ENCODE measurements around a stretch of chr19.

- CAGE, long polyA plus RNA = no peak
- RRBS = 86% methylated on average over 8 of the region's 11 CpGs
Measured at GRCh38 chr19:4447268-4447724, 10.3 kb downstream of the UBXN6 start.

DNA sequence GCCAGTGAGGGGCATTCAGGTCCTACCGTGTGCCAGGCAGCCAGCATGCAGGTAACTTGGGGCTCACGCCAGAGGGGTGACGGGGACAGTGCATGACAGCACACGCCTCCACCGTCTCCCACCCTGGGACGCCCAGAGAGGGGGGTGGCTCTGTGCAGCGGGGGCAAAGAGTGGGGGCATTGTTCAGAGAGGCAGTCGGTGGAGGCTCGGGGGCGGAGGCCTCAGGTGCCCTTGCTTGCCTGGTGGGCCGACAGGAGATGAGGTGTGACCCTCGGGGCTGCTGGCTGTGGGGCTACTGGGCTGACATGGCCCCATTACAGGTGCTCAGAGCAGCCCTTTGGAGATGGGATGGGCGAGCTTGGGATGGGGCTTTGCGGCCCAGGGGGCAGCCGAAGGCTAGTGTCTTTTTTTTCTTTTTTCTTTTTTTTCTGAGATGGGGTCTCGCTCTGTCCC lies 18.4 kb downstream of the PLIN4 start:
- CAGE, long polyA plus RNA = no peak
- RRBS = no CpG with 5 or more reads among the region's 16 CpGs

GRCh38 chr19:4525518-4526094 lies 7.3 kb upstream of the PLIN4 start:
- CAGE, long polyA plus RNA = no peak
- RRBS = 70% methylated on average over 4 of the region's 26 CpGs

DNA sequence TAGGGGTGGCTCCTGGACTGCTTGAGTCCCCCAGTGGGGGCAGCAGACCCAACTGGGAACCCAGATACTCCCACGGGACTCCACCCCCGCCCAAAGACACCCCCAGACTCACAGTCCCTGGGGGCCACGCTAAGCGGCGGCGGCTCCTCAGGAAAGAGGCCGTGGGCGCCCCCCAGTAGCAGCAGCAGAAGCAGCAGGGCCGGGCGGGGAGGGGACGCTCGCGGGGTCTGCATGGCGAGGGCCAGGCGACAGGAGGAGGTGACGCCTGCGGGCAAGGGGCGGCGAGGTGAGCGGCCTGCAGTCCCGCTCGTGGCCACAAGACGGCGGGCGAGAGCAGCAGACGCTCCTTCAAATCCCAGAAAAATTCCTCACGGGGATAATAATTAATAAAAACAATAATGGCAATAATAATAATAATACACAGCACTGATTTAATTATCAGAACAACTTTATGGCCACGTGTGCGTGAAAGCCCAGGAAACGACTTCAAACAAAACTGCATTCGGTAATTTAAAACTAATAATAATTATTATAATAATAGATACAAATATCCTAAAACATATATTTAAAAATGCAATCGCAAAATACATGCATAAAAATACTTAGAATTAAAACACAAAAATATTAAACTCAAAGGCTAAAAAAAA lies 1.1 kb downstream of the SEMA6B start:
- CAGE, long polyA plus RNA = no peak
- RRBS = no CpG with 5 or more reads among the region's 32 CpGs

- CAGE, long polyA plus RNA = no peak
- RRBS = no CpG with 5 or more reads among the region's 31 CpGs
Measured at GRCh38 chr19:4640592-4641581, 1.6 kb downstream of the TNFAIP8L1 start.

GRCh38 chr19:4705232-4706303 lies 18.1 kb downstream of the DPP9 start:
- CAGE, long polyA plus RNA = no peak
- RRBS = no CpG with 5 or more reads among the region's 26 CpGs

DNA sequence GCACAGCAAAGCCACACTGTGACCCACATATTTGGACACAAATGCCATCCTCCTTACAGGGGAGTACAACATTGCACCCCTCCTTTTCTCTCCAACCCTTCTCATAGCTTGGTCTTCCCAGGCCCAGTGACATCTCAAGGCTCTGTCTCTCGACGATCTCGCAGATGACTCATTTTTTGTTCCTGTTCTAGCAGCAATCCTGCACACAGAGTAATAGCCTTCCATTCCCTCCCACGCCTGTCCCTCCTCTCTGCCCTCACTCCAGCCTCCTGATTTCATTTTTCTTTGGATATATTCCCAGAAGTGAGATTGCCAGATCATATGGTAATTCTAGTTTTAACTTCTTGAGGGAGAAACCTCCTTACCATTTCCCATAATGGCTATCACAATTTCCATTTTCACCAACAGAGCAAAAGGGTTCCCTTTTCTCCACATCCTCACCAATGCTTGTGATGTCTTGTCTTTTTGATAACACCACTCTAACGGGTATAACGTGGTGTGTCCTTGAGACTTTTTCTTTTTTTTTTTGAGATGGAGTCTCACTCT lies 21.2 kb upstream of the DPP9 start:
- CAGE, long polyA plus RNA = no peak
- RRBS = no CpG with 5 or more reads among the region's 6 CpGs

DNA sequence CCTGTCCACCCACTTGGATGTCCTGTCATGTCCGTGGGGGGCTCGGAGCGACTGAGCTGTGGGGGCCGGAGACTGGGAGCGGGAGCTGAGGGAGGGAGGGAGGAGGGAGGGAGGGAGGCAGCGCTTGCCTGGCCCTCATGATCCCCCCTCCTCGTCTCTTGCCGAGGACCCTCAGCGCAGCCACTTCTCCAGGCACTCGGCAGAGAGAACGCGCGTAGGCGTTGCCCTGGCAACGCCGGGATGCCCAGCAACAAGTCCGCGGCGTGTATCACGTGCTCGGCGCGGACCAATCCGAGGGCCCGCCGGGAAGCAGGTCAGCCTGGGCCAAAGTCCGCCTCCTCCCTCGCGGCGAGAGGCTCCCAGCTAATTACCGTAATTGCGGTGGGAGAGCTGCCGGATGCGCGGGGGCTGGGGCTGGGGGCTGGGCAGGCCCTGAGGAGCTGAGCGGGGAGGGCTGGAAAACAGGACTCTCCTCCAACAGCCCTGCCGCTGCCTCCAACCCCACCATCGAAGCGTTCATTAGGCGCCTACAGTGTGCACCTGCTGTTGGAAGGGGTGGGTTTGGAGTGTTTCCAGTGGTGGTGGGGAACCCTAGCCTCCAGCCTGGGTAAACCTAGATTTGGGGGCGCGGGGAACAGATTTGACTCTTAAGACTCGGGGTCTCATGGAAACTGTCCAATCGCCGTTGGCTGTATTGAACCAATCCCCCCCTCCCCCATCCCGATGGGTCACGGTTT lies 31.7 kb upstream of the FEM1A start:
- CAGE, long polyA plus RNA = no peak
- RRBS = 1% methylated on average over 15 of the region's 47 CpGs

GRCh38 chr19:4816226-4817514 lies 14.8 kb downstream of the TICAM1 start:
- CAGE, long polyA plus RNA = no peak
- RRBS = 96% methylated on average over 3 of the region's 56 CpGs

DNA sequence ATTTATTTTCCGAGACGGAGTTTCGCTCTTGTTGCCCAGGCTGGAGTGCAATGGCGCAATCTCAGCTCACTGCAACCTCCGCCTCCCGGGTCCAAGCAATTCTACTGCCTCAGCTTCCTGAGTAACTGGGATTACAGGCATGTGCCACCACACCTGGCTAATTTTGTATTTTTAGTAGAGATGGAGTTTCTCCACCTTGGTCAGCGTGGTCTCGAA lies 502 bp upstream of the TICAM1 start:
- CAGE, long polyA plus RNA = no peak
- RRBS = no CpG with 5 or more reads among the region's 8 CpGs

DNA sequence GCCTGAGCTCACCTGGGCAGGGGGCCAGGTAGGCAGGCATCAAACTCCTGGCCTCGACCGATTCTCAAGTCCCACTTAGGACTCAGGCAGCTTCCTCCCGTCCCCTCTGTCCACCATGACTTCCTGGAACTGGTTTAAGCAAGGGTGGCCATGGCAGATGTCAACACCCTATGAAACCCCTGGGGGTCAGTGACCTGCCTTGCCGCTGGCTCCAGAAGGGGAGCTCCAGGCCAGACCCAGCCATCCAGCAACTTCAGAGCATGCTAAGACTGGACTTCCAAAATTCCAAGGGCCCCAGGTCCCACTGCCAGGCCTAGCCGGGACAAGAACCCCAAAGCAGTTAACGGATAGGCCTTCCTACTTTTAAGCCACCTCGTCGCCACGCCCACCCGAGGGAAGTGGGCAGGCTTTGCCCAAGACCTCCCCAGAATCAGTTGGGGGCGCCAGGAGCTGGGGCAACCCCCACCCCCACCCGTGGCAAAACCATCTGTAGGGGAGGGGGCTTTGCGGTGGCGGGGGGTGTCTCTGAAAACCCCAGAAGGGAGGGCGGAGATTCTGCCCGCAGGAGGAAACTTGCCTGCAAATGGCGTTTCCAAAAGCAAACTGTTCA lies 680 bp downstream of the PLIN3 start:
- CAGE, long polyA plus RNA = no peak
- RRBS = no CpG with 5 or more reads among the region's 17 CpGs

- CAGE, long polyA plus RNA = no peak
- RRBS = 36% methylated on average over 10 of the region's 52 CpGs
Measured at GRCh38 chr19:4877756-4878860, 10.6 kb upstream of the PLIN3 start.

- CAGE, long polyA plus RNA = no peak
- RRBS = 4% methylated on average over 6 of the region's 35 CpGs
Measured at GRCh38 chr19:4911541-4912524, 2.5 kb downstream of the UHRF1 start.

DNA sequence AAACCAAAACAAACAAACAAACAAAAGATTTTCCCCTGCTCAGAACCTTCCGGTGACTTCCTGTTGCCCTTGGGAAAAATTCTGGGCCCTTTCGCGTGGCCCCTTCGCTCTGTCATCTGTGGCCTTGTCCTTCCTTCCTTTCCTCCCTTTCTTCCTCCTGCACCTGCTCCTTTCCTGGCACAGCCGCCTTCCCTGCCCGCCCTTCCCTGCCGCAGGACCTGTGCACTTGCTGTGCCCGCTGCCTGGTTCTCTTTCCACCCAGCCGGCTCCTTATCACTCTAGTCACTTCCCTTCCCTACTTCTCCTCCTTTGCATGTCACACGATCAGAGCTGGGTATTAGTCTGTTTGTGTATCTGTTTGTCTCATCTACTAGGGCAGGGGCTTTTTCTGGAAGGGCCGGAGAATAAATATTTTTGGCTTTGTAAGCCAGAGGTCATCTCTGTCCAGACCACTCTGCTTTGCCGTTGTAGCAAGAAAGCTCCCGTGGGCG lies 5.9 kb downstream of the KDM4B start:
- CAGE, long polyA plus RNA = no peak
- RRBS = no CpG with 5 or more reads among the region's 14 CpGs

GRCh38 chr19:5058963-5059721 lies 90.2 kb downstream of the KDM4B start:
- CAGE, long polyA plus RNA = no peak
- RRBS = no CpG with 5 or more reads among the region's 45 CpGs

GRCh38 chr19:5111396-5111975 lies 142.6 kb downstream of the KDM4B start:
- CAGE, long polyA plus RNA = no peak
- RRBS = no CpG with 5 or more reads among the region's 19 CpGs

DNA sequence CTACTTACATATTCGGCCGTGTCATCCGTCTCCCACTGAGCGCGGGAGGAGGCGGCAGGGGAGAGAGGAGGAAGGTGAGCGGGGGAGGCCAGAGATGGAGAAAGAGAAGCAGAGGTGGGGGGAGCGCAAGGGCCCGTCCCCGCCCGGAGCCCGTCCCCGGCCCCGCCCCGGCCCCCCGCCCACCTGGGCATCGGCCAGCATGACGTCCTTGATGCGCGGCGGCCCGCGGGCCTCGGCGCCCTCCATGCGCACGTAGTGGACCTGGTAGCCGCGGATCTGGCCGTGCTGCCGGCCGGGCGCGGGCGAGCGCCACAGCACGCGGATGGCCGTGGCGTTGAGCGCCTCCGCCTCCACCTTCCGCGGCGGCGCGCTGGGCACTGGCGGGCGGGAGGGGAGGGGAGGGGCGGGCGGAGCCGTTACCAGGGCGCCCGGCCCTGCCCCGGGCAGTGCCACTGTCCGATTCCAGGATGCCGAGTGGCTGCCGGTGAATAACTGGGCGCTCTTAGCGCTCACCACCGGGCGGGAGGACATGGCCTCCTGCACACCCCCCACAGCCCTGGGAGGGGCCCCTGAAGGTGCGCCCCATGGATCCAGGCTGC lies 111.2 kb downstream of the PTPRS start:
- CAGE, long polyA plus RNA = no peak
- RRBS = 71% methylated on average over 4 of the region's 63 CpGs

DNA sequence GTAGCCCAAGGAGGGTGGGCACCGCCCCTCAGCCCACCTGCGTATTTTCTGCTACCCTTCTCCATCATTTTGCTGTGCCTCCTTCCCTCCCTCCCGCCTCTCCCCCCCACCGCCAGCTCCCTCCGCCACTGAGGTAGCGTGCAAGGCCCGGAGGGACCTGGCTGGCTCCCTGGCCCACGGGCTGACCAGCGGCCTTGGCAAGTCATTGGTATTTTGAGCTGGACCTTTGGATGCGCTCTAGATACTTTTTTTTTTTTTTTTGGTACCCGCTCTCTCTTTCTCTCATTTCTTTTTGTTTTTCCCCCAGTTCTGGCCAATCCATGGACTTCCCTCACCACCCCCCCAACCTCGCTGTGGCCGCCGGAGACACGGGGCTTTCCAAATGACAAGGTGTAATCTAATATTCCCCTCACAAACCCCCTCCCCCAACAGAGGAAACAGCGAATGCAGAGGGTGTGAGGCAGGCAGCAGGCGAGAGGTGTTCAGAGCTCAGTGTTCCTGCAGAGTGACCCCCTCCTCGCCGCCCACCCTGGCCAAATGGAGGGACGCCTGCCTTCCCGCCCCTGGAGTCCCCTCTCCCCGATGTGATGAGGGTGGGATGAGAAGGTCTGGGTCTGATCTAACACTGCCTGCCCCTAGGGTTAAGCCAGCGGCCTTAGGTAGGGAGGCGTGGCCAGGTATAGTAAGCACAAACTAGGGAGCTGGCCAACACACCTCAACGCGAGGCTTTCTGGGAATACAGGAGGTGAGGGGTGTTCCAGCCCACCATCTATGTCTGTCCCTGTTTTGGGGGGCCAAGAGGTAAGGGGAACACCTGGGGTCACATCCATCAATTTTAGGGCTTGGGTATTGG lies 89.2 kb downstream of the PTPRS start:
- CAGE, long polyA plus RNA = no peak
- RRBS = no CpG with 5 or more reads among the region's 26 CpGs

DNA sequence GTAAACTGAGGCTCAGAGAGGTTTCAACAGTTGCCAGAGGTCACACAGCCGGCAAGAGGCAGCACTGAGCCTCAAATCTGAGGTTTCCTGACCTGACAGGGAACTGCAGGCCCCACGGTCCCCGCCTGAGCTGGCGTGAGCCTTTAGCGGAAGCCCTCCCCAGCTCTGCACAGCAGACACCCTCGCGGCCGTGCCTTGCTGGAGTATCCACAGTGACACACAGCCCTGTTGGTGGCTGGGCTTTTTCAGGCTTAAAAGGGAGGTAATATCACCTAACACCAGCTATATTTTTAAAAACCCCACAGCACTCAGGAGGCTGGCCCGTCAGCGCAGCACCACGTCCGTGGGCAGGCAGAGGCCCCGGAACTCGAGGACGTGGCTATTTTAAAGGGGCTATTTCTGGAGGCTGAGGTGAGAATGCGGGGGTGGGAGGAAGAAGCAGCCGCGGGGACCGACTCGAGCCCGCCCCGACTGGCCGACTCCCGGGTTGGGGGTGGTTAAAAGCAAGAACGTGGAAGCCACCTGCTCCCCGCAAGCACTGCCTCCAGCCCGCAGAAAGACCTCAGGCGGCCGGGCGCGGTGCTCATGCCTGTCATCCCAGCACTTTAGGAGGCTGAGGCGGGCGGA lies 18.5 kb downstream of the PTPRS start:
- CAGE, long polyA plus RNA = no peak
- RRBS = 4% methylated on average over 10 of the region's 33 CpGs

GRCh38 chr19:5352457-5353032 lies 11.9 kb upstream of the PTPRS start:
- CAGE, long polyA plus RNA = no peak
- RRBS = no CpG with 5 or more reads among the region's 14 CpGs

Data from osteoblast (primary cell).